Lung (tissue), 4 donors: ENCODE results near the genes NTS, CEP290 and DUSP6.

DNA sequence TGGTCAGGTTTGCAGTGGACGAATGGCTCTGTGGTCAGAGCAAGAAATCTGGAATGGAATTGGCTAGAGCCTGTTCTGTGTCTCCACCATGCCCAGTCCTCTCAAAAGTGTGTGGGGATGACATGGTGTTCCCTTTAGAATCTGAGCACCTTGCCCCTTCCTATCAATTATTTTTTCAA, 1.4 kb downstream of the ACSS3 start:
- PRO-cap, result no peak
- RAMPAGE, long total RNA, result no peak
- RRBS, result no CpG with 5 or more reads among the region's 1 CpG

DNA sequence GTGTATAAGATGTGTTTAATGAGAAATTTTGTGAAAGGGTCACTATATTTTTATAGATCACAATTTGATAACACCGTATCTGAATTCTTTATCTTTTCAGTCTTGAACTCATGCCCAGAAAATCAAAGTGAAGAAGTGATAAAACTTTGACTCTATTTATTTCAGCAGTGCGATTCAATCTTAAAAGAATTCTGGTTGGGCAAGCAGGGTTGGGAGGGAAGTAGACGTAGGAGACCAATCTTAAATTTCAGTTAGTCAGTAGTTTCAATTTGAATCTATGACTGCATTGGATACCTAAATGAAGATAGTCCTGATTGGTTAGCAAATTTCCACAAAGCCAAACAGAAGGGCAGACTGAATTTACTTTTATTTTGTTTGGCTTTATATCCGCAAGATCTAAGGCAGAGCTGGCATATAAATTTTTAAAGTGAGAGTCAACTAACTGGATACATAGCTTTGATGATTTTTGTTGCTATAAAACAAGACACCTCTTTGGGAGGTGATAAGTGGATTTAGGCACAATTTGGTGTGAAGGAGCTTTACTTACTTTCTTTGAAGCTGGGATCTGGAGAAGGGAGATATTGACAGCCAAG, 2.6 kb downstream of the ACSS3 start:
- PRO-cap, result no peak
- RAMPAGE, long total RNA, result no peak
- RRBS, result no CpG with 5 or more reads among the region's 4 CpGs

GRCh38 chr12:82468417-82468974, 110.2 kb downstream of the METTL25 start:
- PRO-cap, result no peak
- RAMPAGE, long total RNA, result no peak
- RRBS, result no CpG with 5 or more reads among the region's 4 CpGs

GRCh38 chr12:82523849-82524332, 162.8 kb upstream of the TMTC2 start:
- PRO-cap, result no peak
- RAMPAGE, long total RNA, result no peak
- RRBS, result no CpG with 5 or more reads among the region's 3 CpGs

DNA sequence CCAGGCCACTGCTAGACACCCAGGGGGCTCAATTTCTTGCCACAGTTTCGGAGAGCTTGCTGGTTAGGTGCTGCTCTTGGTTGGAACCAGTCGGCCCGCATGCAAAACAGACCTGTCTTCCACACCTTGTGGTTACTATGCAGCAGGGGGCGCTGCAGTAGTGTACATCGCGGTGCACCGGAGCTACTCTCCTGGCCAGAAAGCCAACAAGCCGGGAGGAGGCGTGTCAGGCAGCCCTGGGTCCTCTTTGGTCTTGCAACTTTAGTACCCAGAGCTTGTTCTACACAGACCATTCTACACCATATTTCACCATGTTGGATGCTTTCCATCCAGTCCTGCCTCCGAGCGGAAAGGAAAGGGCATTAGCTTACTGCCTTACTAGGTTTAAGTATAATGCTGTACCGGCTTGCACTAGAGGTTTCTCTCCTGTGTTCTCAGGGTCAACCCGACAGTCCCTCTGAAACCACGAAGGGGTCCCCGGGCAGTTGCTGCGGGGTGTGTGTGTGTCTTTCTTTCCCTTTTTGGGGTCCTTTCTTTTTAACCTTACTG, 908 bp upstream of the TMTC2 start:
- PRO-cap, result no peak
- RAMPAGE, long total RNA, result no peak
- RRBS, result 1% methylated on average over 4 of the region's 16 CpGs

- PRO-cap, result no peak
- RAMPAGE, long total RNA, result no peak
- RRBS, result no CpG with 5 or more reads among the region's 5 CpGs
These were observed 1.2 kb downstream of the TMTC2 start for GRCh38 chr12:82687977-82688156.

DNA sequence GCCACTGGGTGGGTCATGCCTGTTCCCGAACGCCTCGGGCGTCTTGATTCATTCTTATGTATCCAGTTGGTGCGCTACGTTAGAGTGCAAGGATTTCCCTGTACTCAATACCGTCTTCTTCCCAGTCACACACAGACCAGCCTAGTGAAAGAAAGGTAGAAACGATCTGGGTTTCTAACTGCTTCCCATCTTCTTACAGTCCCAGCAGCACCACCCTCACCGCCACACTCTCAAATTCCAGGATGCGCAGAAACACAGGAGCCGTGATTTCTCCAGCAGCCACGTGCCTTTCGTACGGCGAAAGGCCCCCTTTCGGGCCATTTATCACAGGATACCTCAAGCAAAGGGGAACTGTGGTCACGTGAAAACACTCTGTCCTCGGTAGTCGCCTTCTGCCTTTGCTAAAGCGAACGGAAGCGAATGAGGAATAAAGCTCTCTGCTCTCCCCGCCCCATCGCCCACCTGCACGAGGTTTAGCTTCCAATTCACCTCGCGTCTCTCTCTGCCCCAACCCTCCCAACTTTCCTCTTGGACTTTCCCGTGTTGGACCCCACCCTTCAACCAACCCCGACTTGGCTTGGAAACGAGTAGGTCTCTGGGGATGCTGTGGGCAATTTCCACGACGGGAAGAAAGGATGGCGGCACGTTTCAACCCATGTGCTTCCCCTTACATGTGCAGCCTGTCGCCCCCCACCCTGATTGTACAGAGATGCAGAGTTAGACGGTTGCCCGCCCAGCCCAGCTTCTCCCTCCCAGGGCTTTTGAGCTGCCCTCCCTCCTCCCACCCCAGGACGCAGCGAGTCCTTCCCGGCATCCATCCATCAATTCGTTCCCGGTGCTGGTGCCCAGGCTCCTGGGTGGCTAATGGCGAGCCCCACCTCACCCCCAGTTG, 750 bp downstream of the SLC6A15 start:
- PRO-cap, result no peak
- RAMPAGE, long total RNA, result no peak
- RRBS, result no CpG with 5 or more reads among the region's 43 CpGs

DNA sequence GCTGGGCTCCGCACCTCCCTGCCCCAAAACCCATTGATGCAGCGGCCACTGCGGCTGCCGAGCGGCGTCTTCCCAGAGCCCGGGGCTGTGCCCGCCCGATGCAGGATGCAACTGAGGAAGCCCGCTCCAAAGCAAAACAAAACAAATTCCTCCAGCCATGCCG, 235 bp upstream of the SLC6A15 start:
- PRO-cap, result no peak
- RAMPAGE, long total RNA, result no peak
- RRBS, result no CpG with 5 or more reads among the region's 11 CpGs

DNA sequence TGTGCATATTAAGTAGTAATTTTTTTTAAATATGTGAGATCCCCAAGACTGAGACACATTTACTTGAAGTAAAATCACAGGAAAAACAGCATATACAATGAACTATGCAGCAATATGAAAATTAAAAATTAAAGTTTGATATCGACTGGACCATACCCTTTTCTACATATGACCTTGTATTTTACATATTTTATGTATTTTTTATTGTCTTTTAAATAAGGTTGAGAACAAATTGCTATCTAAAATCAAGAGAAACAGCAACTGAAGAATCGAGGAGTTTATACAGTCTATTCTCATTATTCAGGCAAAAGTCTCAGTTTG, 49.9 kb downstream of the TSPAN19 start:
- PRO-cap, result no peak
- RAMPAGE, long total RNA, result no peak
- RRBS, result no CpG with 5 or more reads among the region's 2 CpGs

GRCh38 chr12:85016385-85017000, 19.6 kb downstream of the TSPAN19 start:
- PRO-cap, result no peak
- RAMPAGE, long total RNA, result no peak
- RRBS, result no CpG with 5 or more reads among the region's 3 CpGs

DNA sequence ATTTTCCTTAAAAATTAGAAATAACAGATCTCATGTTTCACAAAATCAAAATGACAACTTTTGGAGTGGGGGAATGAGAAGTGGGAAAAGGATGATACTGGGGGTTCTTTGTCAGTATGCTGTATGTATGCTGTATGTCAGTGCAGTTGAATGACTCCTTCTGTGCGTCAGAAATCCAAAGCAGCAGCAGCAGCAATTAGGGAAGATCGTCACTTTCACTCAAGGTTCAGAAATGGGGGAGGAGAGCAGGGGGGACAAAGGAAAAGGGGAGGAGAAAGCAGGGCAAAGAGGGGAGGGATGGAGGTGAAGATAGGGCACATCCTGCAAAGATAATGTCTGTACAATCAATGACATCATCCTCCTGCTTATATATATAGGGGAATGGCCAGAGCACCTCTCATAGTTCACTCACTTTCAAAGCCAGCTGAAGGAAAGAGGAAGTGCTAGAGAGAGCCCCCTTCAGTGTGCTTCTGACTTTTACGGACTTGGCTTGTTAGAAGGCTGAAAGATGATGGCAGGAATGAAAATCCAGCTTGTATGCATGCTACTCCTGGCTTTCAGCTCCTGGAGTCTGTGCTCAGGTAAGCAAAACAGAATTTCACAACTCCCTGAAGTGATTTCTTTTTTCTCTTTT, at the start of gene NTS:
Gene NTS (plus strand): TSS at position 400 of the 634 bp plus-strand sequence.
- PRO-cap, result no peak
- RAMPAGE, long total RNA, result no peak
- RRBS, result no CpG with 5 or more reads among the region's 3 CpGs

DNA sequence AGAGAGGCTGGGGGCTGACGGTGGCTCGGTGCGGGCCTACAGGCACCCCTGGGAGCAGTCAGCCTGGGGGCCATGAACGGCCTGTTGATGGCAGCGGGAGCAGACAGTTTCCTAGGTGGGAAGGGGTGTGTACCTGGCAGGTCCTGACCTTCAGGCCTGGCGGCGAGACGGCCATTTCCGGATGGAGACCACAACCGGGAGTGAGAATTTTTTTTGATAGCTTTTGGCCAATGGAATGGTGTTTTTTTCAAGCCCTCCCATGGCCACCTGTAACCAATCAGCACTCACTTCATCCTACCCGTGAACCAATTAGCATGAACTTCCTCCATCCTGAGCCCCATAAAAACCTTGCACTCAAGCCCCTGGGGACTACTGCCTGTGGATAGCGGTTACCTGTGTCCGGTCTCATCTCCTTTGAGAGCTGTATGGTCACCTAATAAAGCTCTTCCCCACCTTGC, 344.9 kb upstream of the MGAT4C start:
- PRO-cap, result no peak
- RAMPAGE, long total RNA, result no peak
- RRBS, result no CpG with 5 or more reads among the region's 13 CpGs

DNA sequence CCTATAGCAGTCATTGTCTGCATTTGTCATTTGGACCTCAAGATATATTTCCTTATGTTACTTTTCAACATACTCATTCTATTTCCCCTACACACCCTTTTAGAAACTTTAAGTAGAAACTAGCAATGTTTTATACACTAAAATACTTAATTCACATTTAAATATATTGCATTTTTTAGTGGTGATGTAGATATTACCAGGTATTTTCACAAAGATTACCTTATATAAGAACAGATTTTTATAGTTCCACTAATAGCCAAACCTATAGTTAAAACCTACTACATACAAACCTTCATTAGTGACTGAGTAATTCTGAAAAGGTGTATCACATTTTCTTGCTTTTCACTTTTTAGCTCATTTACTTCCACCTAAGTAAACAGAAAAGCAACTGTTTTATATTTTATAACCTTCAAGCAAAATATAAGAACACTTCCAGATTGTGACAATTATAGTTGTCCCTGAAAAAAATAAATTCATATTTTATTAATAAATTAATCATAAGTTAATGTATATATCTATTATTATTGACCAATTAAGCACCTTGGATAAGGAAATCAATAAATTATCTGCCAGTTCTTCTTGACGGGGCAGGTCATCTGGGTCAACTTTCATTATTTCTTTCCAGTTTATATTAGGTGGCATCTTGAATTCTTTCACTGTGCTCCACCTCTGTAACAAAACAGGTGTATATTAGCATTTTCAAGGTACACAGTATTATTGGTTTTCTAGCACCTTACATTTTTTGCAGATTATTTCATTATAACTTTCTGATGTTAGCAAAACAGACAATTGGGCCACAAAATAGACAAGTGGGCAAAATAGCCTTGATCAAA, 1.0 kb downstream of the CEP290 start:
- PRO-cap, result no peak
- RAMPAGE, long total RNA, result no peak
- RRBS, result no CpG with 5 or more reads among the region's 1 CpG

- PRO-cap, result bidirectional peak, plus-strand start at chr12:88142307, minus-strand start at chr12:88142088
- RAMPAGE, long total RNA, result no peak
- RRBS, result under 1% methylated on average over 6 of the region's 62 CpGs
These were observed at the start of gene CEP290 for GRCh38 chr12:88141499-88142614. Gene CEP290 (minus strand): TSS chr12:88142088.

- PRO-cap, result bidirectional peak, plus-strand start at chr12:89352715, minus-strand start at chr12:89352497
- RAMPAGE, long total RNA, result start-site peak on the minus strand at chr12:89352460-89352501, 419 and 89 reads in 2 replicates
- RRBS, result 2% methylated on average over 7 of the region's 23 CpGs
These were observed at the start of gene DUSP6 for GRCh38 chr12:89352136-89352574. Gene DUSP6 (minus strand): TSS chr12:89352501.

GRCh38 chr12:89364106-89364531, 11.8 kb upstream of the DUSP6 start:
- PRO-cap, result no peak
- RAMPAGE, long total RNA, result no peak
- RRBS, result no CpG with 5 or more reads among the region's 1 CpG

DNA sequence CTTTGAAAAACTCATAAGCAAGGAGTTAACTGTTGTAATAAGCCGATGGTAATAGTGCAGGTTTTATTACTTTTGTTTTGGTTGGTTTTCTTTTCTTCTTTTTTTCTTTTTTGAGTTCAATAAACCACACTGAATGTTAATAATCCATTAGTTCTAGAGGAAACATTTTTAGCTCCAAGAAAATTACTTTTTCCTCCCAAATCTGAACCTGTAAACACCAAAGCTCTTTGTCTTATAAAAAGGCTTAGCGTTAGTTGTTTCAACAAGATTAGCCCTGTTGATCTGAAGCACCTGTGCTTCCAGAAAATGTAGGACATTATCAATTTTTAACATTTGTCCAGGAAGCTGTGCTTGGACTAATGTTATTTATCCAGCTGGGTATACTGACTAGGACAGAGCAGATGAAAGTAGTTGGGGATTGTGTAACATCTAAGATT, 30.7 kb upstream of the DUSP6 start:
- PRO-cap, result no peak
- RAMPAGE, long total RNA, result no peak
- RRBS, result no CpG with 5 or more reads among the region's 2 CpGs

DNA sequence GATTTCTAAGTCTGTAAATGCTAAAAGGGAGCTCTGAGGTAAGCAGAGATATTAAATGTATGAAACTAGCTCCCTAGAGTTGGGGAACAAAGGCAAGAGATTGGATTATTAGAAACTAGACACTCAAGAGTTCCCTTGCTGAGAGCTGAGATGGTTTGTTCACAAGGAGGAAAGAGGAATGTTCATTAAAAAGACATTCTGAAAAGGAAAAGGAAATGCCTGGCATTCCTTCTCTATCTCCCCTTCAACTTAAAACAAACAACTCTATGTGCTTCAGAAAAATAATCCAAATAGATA, 73.7 kb downstream of the GALNT4 start:
- PRO-cap, result no peak
- RAMPAGE, long total RNA, result no peak

DNA sequence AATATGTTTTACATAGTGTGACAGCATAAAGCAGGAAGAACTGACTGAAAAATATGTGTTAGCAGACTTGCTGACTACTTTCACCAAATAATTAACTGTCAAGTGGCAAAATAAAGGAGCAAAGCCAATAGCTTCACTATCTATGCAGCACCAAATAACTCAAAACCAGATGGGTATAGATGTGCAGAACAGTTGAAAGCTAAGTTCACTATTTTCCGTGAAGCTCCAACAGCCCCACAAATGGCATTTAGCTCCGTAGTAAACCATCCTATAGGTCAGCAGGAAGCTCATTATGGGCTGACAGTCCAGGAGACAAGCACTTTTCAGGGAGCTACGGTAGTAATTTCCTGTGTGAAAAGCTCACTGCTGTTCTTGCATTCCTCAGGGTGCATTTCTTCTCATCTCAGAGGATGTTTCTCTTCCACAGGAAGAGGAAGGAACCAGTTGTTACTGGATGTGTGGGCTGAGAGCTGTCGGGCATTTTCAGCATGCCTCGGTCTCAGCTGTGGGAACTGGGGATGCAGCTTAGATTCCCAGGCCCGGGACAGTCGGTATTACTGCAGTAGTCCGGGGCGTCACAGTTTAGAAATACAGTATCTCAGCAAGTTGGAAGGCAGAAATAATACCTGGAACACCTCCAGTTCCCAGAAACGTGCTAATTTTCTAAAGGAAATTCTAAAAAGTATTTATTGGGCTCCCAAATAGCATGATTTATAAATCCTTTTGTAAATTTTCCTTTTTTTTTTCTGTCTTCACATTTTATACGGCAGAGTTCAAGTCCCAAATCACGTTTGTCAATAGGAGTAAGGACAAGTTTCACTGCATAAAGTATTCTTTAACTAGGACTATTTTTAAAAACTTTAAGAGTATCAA, 72.7 kb downstream of the GALNT4 start:
- PRO-cap, result no peak
- RAMPAGE, long total RNA, result no peak
- RRBS, result no CpG with 5 or more reads among the region's 12 CpGs

GRCh38 chr12:89614852-89615632, 89.2 kb upstream of the POC1B start:
- PRO-cap, result no peak
- RAMPAGE, long total RNA, result no peak
- RRBS, result no CpG with 5 or more reads among the region's 4 CpGs